GM23338 (cell line): ENCODE measurements around a stretch of chr2.

GRCh38 chr2:190488541-190489027, 45.9 kb downstream of the NEMP2 start:
- PRO-cap, result no peak
- RAMPAGE, long total RNA, result no peak

GRCh38 chr2:190683777-190684215, 34.9 kb downstream of the NAB1 start:
- PRO-cap, result no peak
- RAMPAGE, long total RNA, result no peak

GRCh38 chr2:190812775-190813277, 67.8 kb upstream of the GLS start:
- PRO-cap, result no peak
- RAMPAGE, long total RNA, result no peak

- PRO-cap, result no peak
- RAMPAGE, long total RNA, result no peak
These were observed 38.9 kb upstream of the GLS start for GRCh38 chr2:190841615-190842158.

DNA sequence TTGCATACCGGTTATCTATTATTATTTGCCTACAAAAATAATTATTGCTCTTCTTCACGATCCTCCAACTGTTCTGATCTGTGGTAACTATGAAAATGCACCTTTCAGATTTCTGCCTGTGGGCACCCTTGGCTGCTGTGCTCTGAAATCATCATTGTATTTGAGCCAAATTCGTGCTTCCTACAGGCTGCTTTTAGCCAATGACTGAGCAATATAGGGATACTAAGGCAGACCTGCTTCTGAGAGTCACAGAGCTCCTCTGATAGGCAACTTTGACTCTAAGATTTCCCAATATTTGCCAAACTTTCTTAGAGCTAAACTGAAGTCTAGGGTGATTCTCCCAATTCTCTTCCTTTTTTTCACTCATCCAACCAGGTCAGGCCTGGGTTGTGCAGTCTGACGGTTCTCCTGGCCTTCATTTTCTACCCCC, 38.4 kb upstream of the GLS start:
- PRO-cap, result no peak
- RAMPAGE, long total RNA, result no peak

GRCh38 chr2:190883641-190884501, 3.2 kb downstream of the GLS start:
- PRO-cap, result no peak
- RAMPAGE, long total RNA, result no peak

GRCh38 chr2:190893469-190893926, 12.9 kb downstream of the GLS start:
- PRO-cap, result no peak
- RAMPAGE, long total RNA, result no peak

DNA sequence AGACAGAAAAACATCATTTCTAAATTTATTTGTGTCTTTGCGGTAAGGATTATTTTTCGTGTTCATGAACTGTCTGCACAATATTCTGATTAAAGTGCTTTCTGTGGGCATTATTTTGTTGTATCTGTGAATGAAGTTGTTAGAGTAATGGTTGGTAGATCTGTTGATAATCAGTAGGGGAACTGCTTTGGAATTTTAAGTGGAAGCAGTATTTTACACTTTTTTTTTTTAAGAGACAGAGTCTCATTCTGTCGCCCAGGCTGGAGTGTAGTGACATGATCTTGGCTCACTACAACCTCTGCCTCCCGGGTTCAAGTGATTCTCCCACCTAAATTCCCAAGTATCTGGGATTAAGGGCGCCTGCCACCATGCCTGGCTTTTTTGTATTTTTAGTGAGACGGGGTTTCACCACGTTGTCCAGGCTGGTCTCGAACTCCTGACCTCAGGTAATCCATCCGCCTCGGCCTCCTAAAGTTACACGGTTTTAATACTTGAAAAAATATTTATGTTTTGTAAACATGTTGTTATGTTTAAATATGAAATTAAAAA, 16.3 kb downstream of the GLS start:
- PRO-cap, result no peak
- RAMPAGE, long total RNA, result no peak

DNA sequence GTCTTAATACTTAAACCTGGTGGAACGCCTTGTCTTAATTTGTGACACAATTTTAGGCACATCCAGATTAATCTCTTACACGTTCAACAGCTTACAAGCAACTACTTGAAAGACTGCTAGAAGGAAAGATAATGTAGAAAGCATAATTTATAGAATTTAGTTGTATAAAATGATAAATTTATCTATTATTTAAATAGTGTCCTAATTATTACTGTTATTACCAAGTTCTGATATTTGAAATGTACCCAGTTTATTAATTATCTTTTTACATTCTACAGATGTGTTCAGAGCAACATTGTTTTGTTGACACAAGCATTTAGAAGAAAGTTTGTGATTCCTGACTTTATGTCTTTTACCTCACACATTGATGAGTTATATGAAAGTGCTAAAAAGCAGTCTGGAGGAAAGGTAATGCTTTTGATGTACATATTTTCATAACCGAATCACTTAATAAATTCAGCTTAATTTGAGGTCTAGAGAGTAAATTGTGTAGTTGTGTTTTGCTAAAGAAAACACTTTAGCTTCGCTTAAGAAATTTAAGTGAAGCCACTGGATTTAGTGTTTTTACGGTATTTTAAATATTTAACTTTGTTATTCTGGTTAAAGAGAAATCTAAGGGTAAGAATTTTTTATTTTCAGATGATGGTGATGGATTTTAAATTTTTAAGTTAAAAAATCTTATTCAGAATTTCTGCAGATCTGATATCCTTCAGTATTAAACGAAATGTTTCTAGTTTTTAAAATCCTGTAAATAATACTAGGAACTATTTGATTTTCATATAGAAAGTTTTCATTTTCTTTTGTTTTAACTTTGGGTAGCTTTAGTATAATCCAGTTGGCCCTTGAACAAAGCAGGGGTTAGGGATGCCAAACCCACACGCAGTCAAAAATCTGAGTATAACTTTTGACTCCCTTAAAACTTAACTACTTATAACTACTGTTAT, 19.9 kb downstream of the GLS start:
- PRO-cap, result no peak
- RAMPAGE, long total RNA, result no peak

DNA sequence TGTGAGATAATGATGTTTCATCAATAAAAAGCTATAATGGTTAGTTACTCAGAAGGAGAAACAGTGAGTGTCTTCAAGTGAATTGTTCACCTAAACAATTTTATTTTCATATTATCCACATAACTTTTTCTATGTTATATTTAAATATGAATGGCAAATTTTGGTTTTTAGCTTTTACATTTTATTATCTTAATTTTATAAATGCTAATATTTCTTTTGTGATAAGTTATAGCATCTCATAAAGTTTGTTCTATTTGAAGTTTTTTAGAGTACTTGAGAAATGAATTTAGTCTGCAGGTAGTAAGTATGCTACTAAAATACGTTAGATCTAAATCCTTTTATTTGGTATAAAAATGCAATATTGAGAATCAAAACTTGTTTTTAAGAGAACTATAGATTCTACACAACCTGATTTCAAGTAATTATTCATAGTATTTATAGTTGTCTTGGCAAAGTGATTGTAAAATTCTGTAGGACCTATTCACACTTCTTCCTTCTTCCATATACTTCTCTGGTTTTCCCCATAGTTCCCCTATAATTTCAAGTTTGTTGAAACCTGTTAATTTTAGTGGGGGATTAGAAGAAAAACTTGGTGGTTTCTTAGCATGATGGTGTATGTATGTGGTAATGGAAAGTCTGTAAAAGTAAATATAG, 53.1 kb downstream of the GLS start:
- PRO-cap, result no peak
- RAMPAGE, long total RNA, result no peak

DNA sequence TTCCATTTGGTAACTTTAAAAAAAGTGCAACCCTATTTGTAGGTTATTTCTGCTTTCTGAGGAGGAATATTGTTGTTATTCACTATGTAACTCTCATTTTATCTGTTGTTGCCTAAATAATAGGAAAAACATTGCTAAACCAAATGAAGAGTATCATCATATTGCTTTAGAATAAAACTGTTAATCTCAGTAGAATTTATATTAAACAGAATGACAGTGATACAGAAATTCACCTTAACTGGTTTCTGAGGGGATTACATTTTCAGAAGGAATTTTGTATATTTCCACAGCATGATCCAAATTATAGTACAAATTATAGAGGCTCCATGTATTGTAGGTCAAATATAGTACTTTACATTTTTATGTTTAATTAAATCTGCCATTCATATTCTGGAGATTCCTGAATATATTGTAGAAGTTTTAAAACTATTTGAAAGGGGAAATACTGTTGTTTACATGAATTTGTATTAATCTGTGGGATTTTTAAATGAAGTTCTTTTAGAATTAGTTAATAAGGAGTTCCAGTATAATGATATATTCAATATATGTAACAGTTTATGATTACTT, 55.0 kb downstream of the GLS start:
- PRO-cap, result no peak
- RAMPAGE, long total RNA, result no peak

GRCh38 chr2:190999159-190999496, 14.8 kb downstream of the STAT1 start:
- PRO-cap, result no peak
- RAMPAGE, long total RNA, result no peak

DNA sequence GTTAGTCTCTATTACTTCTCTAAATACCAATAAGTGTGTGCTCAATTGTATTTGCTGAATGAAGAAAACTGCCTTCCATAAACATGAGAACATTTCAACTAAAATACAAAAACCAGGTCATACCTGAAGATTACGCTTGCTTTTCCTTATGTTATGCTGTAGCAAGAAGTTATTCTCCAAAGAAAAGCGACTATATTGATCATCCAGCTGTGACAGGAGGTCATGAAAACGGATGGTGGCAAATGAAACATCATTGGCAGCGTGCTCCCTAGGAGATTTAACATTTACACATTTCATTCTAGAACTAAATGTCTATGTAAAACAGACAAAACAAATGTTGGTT, 5.2 kb downstream of the STAT1 start:
- PRO-cap, result no peak
- RAMPAGE, long total RNA, result no peak

GRCh38 chr2:191041568-191042077, 27.7 kb upstream of the STAT1 start:
- PRO-cap, result no peak
- RAMPAGE, long total RNA, result no peak

- PRO-cap, result no peak
- RAMPAGE, long total RNA, result no peak
These were observed 36.4 kb downstream of the STAT4 start for GRCh38 chr2:191114227-191115045.

DNA sequence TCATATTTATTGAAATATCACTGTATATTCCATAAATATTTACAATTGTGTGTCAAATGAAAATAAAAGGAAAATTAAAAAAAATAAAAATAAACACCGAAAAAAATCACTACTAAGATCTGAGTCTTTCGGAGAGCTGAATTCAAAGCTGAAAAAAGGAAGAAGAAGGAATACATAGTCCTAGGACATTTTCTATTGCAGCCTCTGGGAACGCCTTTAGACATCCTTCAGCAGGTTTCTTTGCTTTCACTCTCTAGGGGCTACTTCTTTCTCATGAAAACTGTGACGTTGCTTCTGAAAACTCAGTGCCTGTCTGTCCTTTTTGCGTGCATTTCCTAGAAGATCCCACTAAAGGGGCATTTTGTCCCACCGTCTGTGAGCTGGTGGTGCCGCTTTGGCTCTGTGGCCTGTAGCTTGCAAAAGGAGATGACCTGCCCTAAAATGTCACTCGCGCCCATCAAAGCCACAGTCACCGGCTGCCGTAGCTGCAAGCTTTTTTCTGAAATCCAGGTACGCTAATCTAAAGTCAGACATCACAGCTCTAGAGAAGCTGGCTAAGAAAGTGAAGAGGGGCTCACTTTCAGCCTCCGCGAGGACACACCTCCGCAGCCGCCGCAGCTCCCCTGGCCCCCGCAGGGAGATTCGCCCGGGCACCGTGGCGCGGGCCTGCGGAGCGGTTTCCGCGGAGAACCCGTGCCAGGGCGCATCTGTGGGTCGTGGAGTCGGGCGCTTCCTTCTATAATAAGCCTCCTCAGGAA, 542 bp downstream of the STAT4 start:
- PRO-cap, result no peak
- RAMPAGE, long total RNA, result no peak

GRCh38 chr2:191232661-191233095, 12.5 kb upstream of the MYO1B start:
- PRO-cap, result no peak
- RAMPAGE, long total RNA, result no peak

DNA sequence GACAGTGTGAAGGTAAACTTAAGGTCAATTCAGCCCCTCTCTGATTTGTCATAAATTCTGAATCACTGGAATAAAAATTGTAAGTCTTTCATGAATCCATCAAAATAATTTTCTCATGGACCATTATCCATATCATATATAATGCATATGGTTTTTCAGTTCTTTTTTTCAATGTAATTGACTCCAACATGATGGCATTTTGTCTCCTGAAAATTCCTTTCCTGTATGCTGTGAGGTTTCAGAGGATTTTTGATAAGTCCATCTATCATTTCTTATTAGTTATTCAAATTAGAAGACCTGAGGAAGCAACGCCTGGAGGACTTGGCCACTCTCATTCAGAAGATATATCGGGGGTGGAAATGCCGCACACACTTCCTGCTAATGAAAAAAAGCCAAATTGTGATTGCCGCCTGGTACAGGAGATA, 147.6 kb downstream of the MYO1B start:
- PRO-cap, result no peak
- RAMPAGE, long total RNA, result no peak

DNA sequence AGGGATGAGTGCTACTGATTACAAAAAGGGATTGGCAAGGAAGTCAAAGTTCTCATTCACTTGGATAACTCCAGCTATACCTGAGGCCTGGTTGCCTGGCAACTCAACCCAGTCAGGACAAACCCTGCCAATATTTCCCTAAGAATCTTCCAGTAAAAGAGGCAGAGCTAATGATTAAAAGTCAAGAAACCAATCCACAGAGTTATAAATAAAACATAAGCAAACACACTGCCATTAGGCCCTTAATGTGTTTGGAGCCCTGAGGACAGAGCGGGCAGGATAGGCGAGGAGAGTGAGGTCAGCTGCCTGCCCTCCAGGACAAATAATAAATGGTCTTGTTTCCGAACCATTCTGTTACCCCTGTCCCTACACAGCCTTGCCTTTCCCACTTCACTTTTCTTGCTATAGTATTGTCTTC, 215.5 kb upstream of the NABP1 start:
- PRO-cap, result no peak
- RAMPAGE, long total RNA, result no peak

DNA sequence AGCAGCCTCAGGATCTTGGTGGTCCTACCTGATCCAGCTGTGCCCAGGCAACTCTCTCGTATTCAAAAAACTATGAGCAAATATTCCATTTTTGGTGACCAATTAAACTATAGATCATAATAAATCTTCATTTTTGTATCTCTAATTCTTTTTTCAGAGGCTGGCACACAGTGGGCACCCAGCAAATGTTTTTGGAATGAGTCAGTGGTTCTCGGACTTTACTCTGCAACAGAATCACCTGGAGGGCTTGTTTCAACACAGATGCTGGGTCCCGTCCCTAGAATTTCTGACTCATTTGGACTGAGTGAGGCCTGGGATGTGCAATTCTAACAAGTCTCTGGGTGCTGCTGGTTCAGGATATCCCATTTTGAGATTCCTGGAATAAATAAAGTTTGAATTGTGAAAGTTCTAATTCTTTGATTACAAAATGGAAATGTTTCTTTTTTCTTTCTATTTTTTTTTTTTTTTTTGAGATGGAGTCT, 83.9 kb upstream of the NABP1 start:
- PRO-cap, result no peak
- RAMPAGE, long total RNA, result no peak